Mammary microvascular endothelial cell (primary cell): ENCODE measurements around a stretch of chr11.

- RAMPAGE, long total RNA: no peak
Observed at GRCh38 chr11:19979398-19980326, 180.6 kb downstream of the DBX1 start.

GRCh38 chr11:20118080-20118808 is 42.0 kb downstream of the DBX1 start:
- RAMPAGE, long total RNA: no peak

GRCh38 chr11:20360684-20361245 is 2.7 kb upstream of the HTATIP2 start:
- RAMPAGE, long total RNA: no peak

- RAMPAGE, long total RNA: no peak
Observed at GRCh38 chr11:26522987-26523493, 49.0 kb downstream of the MUC15 start.

DNA sequence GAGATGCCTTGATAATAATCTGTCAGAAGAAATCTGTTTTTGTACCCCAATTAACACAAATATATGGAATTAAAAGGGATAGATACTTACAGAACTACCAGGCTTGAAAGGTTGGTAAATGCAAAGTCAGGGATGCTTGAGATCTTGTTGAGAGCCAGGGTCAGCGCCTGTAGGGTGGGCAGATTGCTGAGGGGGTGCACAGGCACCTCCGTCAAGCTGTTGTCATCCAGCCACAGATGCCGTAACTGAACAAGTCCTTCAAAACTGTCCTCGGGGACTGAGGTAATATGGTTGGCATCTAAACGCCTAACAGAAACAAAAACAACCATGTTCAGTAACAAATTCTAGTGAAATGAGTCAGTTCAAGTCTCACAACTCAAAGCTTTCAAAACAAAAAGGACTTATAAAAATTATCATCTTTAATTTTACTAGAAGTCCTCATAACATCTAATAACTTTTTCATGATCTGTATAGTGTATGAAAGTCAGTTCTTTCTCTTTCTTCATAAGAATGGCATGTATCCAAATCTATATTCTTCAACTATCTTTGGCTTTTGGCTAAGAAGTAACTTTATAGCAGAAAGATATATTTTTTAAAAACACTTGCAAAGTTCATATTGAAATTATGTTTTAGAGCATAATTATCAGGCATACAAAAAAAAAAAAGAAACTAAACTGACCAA is 22.3 kb upstream of the CCDC34 start:
- RAMPAGE, long total RNA: no peak

GRCh38 chr11:27396684-27397116 is 33.7 kb upstream of the CCDC34 start:
- RAMPAGE, long total RNA: no peak

DNA sequence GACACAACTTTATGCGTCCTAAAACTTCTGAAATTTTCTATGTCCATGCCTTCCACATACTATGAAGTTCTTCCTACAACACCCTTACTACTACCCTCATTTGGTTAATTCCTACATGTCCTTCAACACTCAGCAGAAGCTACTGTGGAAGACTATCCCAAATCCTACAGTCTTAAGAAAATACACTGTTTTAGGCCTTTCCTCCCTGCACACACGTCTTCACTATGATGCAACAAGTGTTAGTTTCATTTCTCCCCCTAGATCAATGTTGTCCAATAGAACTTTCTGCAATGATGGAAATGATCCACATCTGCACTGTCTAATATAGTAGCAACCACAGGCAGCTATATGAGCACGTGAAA is 46.7 kb upstream of the CCDC34 start:
- RAMPAGE, long total RNA: no peak

DNA sequence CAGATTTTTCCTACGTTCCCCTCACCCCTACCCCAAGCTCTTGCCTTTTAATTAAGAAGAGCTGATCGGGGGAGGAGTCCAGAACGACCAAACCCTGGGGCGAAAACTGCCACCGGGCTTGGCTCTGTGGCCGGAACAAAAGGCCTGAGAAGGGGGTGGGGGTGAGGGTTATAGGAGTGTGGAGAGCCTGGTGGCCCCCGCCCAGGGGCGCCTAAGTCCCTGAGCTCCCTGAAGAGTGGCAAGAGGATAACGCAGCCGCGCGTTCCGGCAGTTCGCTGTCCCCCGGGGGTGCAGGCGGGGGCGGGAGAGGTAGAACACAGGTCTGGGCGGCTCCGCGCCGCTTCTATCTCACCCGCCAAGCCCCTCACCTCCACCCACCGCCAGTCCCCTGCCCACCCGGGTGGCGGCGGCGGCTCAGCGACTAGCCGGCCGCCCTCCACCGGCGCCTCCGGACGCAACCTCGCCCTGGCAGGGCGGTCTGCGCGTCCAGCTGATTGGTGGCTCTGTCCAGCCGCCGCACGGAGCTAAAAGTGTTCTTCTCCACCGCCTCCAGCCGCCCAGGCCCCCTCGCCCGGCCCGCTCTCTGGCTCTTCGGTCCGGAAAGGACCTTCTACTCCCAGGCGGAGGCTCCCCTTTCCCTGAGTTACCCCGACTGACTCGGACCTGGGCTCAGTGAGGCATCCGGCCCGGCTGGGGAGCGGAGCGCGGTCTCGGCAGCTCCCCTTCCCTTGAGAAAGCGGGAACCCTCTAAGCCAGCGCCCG is 18.8 kb upstream of the BDNF start:
- RAMPAGE, long total RNA: no peak

GRCh38 chr11:28832663-28832902 is 724.4 kb downstream of the METTL15 start:
- RAMPAGE, long total RNA: no peak

DNA sequence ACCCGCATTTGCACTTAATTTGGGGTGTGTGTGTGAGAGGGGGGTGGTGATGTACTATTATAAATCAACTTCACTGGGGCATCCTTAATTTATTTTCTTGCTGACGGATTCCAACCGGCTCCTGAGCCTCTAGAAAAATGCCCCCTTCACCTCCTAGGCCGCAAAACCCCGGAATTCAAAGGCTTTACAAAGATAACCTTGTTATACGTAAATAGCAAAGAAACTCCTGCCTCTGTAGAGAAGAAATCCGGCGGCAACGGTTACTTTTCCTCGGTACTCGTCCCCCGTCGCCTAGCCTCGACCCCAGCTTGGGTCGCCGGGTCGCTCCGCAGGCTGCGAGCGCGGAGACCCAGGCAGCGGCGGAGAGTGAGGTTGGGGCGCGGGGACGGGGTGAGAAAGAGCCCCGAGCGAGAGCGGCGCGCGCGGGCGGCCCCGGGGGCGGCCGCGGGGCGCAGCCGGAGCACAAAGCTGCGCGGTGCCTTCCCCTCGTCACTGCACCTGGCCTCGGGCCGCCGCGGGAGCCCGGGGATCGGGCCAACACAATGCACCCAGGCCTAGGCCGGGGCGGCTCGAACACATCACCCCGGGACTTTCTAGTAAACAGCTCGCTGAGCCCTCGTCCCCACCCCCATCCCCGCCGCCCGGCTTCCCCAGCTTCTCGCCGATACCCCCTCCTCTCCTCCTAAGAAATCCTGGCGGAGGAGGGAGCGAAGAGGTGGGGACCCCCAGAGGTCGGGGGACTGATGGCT is 1.0 kb downstream of the MPPED2 start:
- RAMPAGE, long total RNA: no peak

DNA sequence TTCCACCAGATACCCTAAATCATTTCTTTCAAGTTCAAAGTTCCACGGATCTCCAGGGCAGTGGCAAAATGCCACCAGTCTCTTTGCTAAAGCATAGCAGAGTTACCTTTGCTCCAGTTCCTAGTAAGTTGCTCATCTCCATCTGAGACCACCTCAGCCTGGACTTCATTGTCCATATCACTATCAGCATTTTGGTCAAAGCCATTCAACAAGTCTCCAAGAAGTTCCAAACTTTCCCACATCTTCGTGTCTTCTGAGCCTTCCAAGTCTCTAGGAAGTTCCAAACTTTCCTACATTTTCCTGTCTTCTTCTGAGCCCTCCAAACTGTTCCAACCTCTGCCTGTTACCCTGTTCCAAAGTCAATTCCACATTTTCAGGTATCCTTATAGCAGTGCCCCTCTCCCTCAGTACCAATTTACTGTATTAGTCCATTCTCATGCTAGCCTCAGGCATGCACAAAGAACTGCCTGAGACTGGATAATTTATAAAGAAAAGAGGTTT is 14.4 kb downstream of the IMMP1L start:
- RAMPAGE, long total RNA: no peak

- RAMPAGE, long total RNA: no peak
Observed at GRCh38 chr11:31798547-31798907, 12.6 kb downstream of the PAX6 start.

- RAMPAGE, long total RNA: no peak
Observed at GRCh38 chr11:31809964-31810815, 932 bp downstream of the PAX6 start.

DNA sequence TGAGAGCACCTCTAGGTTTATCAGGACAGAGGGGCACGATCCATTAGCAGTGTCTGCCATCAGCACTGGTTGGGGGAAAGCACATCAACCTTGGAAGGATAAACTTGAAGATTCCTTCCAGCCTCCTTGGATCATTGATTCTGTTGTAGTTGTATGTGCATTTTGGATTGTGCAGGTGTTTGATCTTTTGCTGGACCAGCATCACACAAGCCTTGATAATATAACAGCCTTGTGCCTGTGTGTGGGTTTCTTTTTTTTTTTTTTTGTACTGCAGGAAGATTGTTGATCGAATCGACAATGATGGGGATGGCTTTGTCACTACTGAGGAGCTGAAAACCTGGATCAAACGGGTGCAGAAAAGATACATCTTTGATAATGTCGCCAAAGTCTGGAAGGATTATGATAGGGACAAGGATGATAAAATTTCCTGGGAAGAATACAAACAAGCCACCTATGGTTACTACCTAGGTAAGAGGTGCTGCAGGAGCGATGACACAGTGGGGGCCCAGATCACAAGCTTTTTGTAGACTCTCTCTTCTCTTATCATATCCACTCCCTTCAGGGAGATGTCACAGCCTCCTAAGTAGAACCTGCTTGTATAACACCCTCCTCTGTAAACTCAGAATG is 6.1 kb downstream of the RCN1 start:
- RAMPAGE, long total RNA: no peak

- RAMPAGE, long total RNA: no peak
Observed at GRCh38 chr11:32434294-32435136, 824 bp downstream of the WT1 start.

- RAMPAGE, long total RNA: no peak
Observed at GRCh38 chr11:32438856-32440239, 4.0 kb upstream of the WT1 start.

DNA sequence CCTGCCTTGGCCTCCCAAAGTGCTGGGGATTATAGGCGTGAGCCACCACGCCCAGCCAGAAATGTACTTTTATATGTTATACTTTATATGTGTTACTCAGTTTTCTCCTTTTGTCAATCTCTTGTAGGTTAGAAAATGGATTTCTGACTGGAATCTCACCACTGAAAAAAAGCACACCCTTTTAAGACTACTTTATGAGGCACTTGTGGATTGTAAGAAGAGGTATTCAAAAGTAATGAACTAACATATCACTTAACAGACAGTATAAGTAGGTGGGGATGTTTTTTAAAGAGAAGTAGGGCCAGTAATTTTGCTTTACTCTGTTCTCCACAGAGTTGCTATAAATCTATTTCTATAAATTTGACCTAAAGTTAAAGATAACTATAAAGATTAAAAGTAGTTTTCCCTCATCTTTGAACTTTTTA is 5.8 kb downstream of the EIF3M start:
- RAMPAGE, long total RNA: no peak

GRCh38 chr11:32829185-32829470 is 599 bp upstream of the PRRG4 start:
- RAMPAGE, long total RNA: no peak

GRCh38 chr11:33084994-33086088 is 46.0 kb downstream of the TCP11L1 start:
- RAMPAGE, long total RNA: no peak

DNA sequence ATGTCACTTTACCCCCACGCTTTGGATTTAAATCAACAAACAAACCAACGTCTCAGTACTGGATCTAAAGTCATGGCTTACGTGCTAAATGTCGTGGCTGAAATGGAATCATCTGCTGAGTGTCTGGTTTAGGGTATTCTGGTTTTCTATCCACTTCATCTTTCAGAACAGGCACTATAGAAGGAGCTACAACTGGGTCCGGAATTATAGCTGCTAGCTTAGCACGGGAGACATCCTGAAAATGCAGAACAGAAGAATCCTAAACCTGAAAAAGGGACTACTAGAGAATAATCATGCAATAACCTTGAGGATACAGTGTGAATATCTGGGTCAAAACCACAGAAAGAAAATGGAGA is 47.5 kb downstream of the TCP11L1 start:
- RAMPAGE, long total RNA: no peak